Hair follicle dermal papilla cell (primary cell): ENCODE measurements around a stretch of chr10.

GRCh38 chr10:29998330-29998772 is 61.0 kb downstream of the JCAD start:
- CAGE, long polyA plus RNA: no peak

GRCh38 chr10:30058634-30059167 is 685 bp downstream of the JCAD start:
- CAGE, long polyA plus RNA: no peak

GRCh38 chr10:30434238-30434384 is 127 bp downstream of the MAP3K8 start:
- CAGE, long polyA plus RNA: no peak

GRCh38 chr10:30455519-30456264 is 21.7 kb downstream of the MAP3K8 start:
- CAGE, long polyA plus RNA: no peak

- CAGE, long polyA plus RNA: no peak
Measured at GRCh38 chr10:30617033-30617549, 12.5 kb downstream of the LYZL2 start.

DNA sequence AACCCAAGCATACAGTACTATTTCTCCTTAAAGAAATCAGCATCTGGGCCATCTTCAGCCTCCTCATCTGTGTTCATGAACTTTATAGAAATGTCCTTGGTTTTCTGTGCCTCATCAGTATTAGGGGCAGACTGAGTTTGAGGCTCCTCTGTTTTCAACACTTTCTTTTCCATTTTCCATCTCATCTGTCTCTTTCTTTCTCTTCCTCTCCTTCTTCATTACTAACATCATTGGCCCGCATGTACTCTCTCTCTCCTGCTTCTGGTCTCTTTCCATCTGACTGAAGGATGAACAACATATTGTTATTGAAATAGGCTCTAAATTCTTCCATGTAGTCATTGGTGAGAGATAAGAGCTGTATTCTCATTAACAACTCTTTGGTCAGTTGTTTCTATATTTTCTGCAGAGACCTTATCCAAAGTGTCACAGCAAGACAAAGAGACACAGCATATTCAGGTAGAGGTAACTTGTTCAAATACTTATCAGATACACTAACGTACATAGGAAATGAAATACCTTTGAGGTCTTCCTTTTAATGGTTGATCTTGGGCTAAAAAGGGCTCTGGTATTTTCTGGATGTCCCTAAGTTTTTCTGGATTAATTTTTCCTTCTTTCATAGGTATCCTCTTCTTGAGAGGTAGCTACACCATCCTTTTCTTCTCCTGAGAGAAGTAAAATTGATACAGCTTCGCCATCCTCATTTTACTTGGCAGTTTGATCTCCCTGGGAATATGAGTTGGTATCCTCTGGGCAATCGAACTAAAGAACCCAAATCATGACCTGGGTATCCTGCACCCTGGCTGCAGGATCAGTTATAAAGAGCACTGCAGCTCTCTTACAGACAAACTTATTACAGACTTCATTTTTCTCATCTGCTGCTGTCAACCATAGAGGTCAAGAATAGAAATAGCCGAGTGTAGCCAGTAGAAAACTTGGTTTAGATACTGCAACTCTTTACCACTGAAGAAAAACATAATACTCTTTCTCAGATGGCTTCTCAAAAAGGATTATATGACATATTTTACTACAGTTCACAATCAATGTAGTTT is 111.5 kb downstream of the ZNF438 start:
- CAGE, long polyA plus RNA: no peak

GRCh38 chr10:31526621-31527286 is 207.7 kb downstream of the ZEB1 start:
- CAGE, long polyA plus RNA: no peak

DNA sequence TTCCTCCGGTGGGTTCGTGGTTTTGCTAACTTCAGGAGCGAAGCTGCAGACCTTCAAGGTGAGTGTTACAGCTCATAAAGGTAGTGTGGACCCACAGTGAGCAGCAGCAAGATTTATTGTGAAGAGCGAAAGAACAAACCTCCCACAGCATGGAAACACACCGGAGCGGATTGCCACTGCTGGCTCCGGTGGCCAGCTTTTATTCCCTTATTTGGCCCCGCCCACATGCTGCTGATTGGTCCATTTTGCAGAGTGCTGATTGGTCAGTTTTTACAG is 268.1 kb downstream of the ZEB1 start:
- CAGE, long polyA plus RNA: no peak

DNA sequence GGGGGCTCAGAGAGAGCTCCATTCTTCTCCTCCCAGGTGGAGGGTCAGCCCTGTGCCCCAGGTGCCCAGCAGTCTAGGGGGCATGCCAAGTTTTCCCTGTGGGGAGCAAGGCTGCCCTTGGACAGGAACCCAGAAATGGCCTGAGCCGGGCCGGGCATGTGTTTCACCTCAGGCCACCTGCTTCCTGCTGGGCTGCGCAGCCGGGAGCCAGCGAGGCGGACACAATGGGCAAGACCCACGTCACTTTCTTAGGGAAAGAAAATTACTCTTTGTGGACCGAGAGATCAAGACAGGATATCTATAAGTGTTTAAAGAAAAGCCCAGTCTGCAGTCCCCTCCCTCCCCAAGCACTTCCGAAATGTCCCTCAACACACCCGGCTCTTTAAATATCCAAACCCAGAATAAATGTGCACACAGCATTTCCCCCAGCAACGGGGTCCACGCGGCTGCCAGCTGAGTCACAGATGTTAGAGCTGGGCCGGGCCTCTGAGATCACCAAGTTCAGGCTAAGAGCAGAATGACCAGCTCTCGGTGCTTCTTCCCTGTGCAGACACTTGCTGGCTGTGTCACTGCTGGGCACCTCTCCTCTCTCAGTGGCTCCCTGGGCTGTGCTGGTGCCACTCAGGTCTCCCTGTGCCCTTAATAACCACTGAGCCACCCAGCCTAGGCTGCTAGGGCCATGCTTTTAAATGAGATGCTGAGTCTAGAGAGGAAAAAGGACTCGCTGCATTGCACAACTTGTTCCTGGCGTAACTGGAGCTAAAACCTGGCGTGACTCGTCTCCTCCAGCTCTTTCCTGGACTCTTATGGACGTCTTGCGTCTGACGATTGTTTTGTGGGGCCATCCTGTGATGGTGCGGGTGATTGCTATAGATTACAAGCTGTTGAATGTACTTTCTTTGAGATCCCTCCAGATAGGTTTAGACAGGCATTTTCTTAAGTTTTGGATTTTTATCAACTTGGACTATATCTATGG is 230.8 kb downstream of the ARHGAP12 start:
- CAGE, long polyA plus RNA: no peak

- CAGE, long polyA plus RNA: no peak
Measured at GRCh38 chr10:32919692-32920502, 38.1 kb downstream of the ITGB1 start.

- CAGE, long polyA plus RNA: no peak
Measured at GRCh38 chr10:32929413-32930139, 28.5 kb downstream of the ITGB1 start.

GRCh38 chr10:33115614-33116120 is 157.6 kb upstream of the ITGB1 start:
- CAGE, long polyA plus RNA: no peak

- CAGE, long polyA plus RNA: no peak
Measured at GRCh38 chr10:33121895-33122544, 164.0 kb upstream of the ITGB1 start.

- CAGE, long polyA plus RNA: no peak
Measured at GRCh38 chr10:33191236-33191483, 143.3 kb downstream of the NRP1 start.

DNA sequence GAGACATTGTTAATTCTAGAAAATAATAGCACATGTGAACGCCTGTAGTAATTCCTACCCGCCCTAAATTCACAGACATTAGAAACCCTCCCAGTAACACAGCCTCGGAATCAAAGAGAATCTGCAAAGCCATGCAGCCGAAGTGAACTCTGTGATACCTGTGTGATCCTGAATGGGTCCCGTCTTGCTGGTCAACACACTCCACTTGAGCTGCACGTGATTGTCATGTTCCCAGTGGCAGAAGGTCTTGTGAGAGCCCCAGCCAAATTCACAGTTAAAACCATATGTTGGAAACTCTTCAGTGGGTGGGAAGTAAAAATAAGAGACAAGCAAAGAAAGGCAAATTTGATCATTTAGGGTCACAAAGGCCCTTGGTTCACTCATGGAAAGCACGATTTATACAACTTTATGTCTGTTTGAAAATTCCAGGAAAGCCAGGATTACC is 142.3 kb downstream of the NRP1 start:
- CAGE, long polyA plus RNA: no peak

DNA sequence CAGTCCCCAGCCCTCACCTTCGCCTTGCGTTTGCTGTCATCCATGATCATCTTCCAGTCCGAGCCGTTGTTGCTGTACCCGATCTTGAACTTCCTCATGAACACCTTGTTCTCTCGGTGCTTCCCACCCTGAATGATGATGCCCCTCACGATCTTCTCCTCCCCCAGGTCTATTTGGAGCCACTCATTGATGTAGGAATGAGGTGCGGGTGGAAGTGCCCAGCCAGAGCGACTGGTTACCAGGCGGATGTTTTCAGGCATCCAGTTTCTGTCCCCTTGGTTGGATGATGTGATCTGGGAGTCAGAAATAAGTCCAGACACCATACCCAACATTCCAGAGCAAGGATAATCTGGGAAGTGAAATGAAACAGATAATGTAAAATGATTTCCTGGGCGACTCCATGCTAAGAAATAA is 121.1 kb downstream of the NRP1 start:
- CAGE, long polyA plus RNA: no peak

DNA sequence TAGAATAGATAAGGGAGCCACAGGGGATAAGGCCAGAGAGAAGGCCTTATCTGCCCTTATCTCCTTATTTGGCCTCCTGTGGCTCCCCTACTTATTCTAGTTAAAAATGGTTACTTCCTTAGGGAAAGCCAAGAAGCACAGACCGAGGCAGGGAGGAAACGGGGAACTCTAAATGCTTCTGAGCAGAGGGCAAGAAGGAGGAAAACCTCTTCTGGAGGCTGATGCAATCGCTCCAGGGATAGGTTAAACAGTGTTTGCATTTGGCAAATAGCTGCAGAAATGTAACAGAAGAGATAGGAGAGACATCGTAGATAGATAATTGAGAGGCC is 18.6 kb downstream of the NRP1 start:
- CAGE, long polyA plus RNA: no peak

DNA sequence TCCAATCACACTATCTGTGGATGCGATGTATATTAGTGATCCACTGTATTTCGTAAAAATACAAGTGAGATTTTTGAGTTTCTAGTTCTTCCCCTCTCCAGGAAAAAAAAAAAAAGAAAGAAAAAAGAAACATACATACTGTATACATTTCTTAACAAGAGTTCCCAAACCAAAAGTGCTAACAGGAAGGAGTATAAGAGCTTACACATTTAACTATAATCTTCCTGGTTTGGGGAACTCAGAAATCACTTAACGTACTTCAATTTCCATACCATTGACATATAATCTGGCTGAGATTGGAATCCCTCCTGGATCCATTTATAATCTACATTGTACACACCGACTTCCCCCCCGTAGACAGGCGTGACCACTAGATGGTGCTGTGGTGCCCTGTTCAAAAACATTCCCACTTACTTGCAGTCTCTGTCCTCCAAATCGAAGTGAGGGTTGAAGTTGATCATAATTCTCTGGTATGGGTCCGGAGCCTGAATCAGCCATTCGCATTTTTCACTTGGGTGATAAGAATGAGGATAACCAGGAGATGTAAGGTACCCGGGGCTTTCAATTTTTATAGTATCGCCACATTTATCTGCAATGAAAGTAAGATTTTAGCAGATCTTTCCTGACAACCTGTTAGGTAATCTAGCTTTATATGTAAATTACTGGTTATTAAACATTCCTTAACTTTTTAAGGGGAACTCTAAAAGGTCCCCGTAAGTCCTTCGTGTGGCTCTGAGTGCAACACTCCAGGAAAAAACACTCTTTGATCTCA is 4.0 kb downstream of the NRP1 start:
- CAGE, long polyA plus RNA: no peak

DNA sequence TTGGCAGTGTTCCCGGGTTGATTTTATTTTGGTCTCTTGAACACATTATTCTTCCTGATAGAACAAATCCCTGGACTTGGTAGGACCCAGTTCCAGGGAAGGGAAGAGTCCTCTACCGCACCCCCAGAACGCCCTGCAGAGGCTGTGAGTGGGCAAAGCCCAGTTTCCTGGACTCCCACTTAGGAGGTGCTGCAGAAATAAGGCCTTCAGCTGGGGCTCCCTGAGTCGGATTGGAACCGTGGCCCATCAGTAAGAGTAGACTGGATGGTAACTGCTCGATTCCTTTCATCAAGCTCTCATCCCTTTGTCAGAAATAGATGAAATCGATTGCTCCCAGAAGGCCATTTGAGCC is 3.1 kb upstream of the NRP1 start:
- CAGE, long polyA plus RNA: no peak

- CAGE, long polyA plus RNA: no peak
Measured at GRCh38 chr10:34538443-34538902, 276.6 kb downstream of the PARD3 start.